NCI-H460 (cell line): ENCODE measurements around a stretch of chr10.

GRCh38 chr10:12769519-12770153 is 231.9 kb downstream of the CCDC3 start:
RAMPAGE:
- cytosol, long total RNA = no peak
- long total RNA = no peak
- nucleus, long total RNA = no peak

DNA sequence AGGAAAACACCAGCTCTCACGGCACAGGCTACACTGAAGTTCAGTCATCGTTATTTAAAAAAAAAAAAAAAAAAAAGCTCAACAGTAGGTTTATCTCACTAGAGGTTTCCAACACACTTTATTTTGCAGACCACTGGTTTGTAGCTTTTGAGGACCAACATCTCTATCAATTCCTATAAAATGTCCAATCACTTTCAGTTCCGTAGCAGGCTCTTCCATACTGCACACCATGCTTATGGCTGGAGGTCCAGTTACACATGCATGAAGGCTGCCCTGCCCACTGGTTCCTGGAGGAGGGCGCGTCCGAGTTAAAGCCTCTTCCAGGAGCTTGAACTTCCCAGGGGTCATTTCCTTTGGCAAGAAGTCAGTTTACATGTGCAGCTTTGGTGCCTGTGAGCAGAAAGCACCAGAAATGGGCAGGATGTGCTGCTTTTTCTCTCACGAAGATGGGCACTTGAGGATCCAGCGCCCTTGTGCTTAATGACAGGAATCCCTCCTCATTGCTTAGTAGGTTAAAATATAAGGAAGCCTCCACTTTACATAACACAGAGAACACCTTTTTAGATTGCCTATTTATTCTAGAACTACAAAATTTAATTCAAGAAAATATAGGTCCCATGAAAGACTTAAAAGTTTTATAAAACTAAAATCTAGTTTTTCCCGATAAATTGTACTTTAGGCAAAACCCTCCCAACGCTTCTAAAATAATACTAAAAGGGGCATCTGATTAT is 17.6 kb upstream of the PHYH start:
RAMPAGE:
- cytosol, long total RNA = no peak
- long total RNA = no peak
- nucleus, long total RNA = no peak

GRCh38 chr10:13644403-13644974 is 57.7 kb downstream of the PRPF18 start:
RAMPAGE:
- cytosol, long total RNA = no peak
- long total RNA = no peak
- nucleus, long total RNA = no peak

GRCh38 chr10:13705021-13705404 is 118.2 kb downstream of the PRPF18 start:
RAMPAGE:
- cytosol, long total RNA = no peak
- long total RNA = no peak
- nucleus, long total RNA = no peak

DNA sequence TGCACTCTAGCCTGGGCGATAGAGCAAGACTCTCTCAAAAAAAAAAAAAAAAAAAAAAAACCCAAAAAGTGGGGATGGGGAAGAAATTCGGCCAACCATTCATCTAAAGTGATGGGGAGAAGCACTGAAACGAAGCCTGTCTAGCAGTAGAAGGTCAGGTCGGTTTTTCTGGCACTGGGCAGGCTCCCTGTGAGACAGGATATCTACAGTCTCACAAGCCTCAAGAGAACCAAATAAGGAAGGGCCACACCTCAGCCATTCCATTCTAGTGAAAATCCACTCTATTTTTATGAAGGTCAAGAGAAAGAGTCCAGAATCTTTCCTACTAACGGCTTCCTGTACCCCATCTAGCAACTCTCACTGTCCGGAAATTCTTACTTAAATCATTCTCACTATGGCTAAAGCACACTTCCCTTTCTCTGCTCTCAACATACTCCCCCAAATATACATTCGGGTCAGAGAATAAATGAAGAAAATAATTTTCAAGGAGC is 267.1 kb downstream of the PRPF18 start:
RAMPAGE:
- cytosol, long total RNA = no peak
- long total RNA = no peak
- nucleus, long total RNA = no peak

RAMPAGE:
- cytosol, long total RNA = no peak
- long total RNA = no peak
- nucleus, long total RNA = no peak
These were observed 197.6 kb upstream of the FRMD4A start for GRCh38 chr10:14528168-14528916.

DNA sequence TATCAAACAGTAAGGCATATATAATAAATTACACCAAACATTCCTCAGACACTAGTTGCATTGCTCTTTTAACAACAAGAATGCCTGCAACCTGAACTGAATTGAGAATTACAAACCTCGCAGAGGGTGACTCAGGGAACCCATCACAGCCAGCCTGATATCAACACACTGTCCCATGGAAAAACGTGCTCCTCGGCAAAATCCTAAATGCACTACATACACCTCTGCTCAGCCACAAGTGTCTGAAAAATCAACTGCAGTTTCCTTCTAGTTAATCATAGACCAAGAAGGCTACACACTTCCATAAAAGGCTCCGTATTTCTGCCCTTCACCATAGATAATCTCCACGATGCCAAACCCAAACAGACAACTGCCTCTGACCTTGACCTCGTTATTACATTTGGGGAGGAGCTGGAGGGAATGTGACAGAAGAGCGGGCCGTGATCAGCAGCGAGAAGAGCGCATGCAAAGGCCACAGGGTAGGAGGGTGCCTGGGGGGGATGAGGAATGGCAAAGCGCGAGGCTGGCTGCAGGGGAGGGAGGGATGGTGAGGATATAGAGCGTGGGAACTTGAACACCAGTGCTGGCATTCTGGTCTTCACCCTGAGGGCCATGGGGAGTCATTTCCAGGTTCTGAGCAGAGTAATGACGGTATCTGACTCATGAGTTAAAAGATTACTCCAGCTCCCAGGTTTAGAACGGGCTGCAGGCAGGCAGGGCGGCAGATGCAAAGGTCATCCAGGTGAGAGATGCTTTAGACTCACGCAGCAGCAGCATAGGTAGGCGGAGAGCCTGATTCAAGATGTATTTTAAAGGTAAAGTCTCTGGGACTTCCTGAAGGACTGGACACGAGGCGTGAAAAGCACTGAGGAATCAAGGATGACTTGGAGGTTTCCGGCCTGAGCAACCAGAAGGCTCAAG is 202.0 kb upstream of the FRMD4A start:
RAMPAGE:
- cytosol, long total RNA = no peak
- long total RNA = no peak
- nucleus, long total RNA = no peak

DNA sequence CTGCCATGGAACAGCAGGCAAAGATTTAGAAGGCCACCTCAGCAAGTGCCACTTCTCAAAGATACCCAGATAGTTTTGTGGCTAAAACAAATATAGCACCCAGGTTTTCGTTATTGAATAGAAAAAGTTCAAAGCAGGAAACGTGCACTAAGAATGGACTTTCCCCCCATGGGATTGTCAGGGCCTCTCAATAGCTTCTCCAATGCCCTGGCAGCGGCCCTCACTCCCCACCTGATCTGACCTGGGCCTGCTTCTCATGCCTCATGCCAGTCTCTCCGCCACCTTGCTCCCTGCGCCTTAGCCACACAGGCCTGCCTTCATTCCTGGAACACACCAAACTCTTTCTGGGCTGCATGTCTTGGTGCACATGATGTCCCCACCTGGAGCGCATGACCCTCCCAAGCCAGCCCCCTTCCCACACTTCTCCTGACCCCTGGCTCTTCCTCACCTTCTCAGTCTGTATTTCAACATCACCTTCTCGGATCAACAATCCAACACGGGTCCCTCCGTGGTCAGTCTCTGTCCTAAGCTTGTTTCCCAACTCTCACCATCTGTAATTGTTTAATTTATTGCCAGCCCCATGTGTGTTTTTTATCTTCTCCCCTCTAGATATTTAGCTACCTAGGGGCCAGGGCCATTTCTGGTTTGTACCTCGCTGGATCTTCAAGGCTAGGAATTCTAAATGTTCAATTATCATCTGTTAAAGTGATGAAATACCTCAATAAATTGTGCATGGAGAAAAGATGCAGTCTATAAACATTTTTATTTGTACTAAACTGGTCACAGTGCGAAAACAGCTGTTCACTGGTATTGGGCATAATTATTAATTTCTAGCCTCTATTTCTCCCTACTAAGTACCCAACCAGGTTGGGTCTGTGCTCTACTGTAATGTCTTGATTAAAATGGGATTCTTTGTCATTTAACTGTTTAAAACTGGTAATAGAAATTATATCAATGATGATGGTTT is 217.8 kb downstream of the FAM107B start:
RAMPAGE:
- cytosol, long total RNA = no peak
- long total RNA = no peak
- nucleus, long total RNA = no peak

RAMPAGE:
- cytosol, long total RNA = no peak
- long total RNA = no peak
- nucleus, long total RNA = no peak
These were observed 213.4 kb downstream of the FAM107B start for GRCh38 chr10:14561354-14561613.

RAMPAGE:
- cytosol, long total RNA = no peak
- long total RNA = no peak
- nucleus, long total RNA = no peak
These were observed 692 bp downstream of the FAM107B start for GRCh38 chr10:14773784-14774625.

DNA sequence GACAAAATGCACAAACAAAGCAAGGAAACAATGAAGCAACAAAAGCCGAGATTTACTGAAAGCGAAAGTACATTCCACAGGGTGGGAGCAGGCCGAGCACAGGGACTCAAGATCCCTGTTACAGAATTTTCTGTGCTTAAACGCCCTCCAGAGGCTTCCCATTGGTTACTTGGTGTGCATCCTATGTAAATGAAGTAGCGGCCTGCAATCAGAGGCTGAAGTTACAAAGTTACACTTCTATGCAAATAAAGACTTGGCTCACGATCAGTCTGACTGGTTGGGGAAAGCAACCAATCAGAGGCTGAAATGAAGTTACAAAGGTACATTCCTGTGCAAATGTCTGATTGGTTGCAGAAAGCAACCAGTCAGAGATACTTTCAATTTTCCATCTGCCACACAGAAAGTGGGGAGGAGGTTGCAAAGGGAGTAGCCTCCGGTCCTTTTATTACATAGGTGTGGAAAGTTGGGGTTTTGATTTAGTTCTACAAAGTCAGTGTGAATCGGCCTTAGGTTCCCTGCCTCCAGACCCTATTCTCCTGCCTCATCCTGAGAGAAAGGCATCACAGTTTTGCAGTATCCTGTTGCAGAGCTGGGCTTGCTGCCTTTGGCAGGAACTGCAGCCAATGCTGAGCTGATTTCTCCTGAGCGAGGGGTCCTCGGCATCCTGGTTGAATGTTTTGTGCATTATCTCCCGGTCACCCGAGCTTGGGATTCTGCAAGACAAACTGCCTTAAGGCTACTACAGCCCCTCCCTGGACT is 3.9 kb downstream of the ACBD7 start:
RAMPAGE:
- cytosol, long total RNA = no peak
- long total RNA = no peak
- nucleus, long total RNA = no peak

RAMPAGE:
- cytosol, long total RNA = no peak
- long total RNA = no peak
- nucleus, long total RNA = no peak
These were observed 85.5 kb upstream of the NMT2 start for GRCh38 chr10:15253984-15254335.

GRCh38 chr10:15349131-15349509 is 22.0 kb downstream of the FAM171A1 start:
RAMPAGE:
- cytosol, long total RNA = no peak
- long total RNA = no peak
- nucleus, long total RNA = no peak

RAMPAGE:
- cytosol, long total RNA = no peak
- long total RNA = no peak
- nucleus, long total RNA = no peak
These were observed 116.1 kb downstream of the ITGA8 start for GRCh38 chr10:15603598-15603981.

DNA sequence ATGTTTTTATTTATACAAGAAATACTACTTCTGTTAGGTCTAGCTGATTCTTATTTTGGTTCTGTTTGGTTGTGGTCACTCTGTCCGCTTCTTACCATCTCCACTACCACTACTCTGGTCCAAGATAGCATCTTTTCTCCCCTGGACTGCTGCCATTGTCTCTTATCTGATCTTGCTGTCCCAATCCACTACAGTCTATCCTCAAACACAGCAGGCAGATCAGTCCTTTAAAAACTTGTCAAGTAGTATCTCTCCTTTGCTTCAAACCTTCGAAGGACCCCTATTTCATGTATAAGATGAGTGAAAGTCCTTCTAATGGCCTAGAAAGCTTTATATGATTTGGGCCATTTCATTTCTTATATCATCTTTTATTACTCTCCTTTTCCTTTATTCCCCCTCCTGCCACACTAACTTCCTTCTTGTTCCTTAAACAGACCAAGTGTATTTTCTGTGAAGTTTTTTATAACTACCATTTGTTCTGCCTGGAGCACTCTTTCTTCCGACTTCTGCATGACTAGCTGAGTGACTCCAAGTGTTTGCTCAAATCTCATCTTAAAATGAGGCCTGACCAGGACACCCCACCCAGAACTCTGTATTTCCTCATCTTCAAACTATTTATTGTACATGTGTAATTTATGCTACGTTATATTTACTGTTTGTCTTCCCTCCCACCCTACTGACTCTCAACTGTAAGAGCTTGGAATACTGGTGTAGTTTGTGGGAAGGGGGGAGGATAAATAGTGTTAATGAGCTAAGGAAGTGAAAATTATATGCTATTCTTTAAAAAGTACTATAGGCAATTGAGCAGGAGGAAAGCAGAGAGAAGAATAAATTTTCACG is 3.3 kb downstream of the MINDY3 start:
RAMPAGE:
- cytosol, long total RNA = no peak
- long total RNA = no peak
- nucleus, long total RNA = no peak

RAMPAGE:
- cytosol, long total RNA = no peak
- long total RNA = no peak
- nucleus, long total RNA = no peak
These were observed 430 bp upstream of the PTER start for GRCh38 chr10:16436284-16436876.

RAMPAGE:
- cytosol, long total RNA = no peak
- long total RNA = no peak
- nucleus, long total RNA = no peak
These were observed 11.5 kb upstream of the RSU1 start for GRCh38 chr10:16828536-16829389.

RAMPAGE:
- cytosol, long total RNA = no peak
- long total RNA = no peak
- nucleus, long total RNA = no peak
These were observed 148.9 kb upstream of the RSU1 start for GRCh38 chr10:16965977-16966688.

RAMPAGE:
- cytosol, long total RNA = no peak
- long total RNA = no peak
- nucleus, long total RNA = no peak
These were observed 103.8 kb downstream of the CUBN start for GRCh38 chr10:17025495-17026563.

DNA sequence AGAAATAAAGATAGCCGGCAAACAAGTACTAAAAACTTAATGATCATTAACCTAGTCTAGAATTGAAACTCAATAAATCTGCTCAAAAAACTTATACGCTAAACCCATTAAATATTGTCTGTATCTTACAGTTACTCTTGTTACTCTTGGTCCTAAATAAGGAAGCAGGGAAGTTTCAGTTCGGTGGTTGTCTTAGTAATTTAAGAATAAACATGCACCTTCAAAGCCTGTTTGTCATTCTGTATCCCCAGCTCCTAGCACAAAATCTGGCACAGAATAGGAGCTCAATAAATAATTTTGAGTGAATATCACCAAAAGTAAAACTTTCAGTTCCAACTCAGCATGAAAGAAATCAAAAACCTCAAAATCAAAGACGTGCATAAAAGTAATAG is 1.1 kb downstream of the TRDMT1 start:
RAMPAGE:
- cytosol, long total RNA = no peak
- long total RNA = no peak
- nucleus, long total RNA = no peak